Transverse colon (tissue), 4 donors: Measurements from ENCODE around the gene CAST.

DNA sequence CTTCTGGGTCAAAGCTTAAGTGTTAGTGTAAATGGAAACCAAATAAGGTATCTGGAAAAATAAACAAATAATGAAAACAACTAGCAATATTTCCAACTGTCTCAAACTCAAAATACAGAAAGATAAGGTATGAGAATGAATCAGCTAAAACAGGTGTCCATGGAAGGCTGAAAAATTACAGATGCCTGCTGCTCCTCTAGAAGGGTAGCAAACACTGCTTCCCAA lies 30.2 kb downstream of the ELL2 start:
- PRO-cap = no peak
- RAMPAGE, long total RNA, 4 experiments = no peak in any of the 4 experiments

- PRO-cap = no peak
- RAMPAGE, long total RNA, 4 experiments = start-site peak on the minus strand in 1 of 4 experiments, at chr5:95934589-95934674 at its widest, 8 reads per replicate
These were observed 27.4 kb downstream of the ELL2 start for GRCh38 chr5:95934039-95934784.

DNA sequence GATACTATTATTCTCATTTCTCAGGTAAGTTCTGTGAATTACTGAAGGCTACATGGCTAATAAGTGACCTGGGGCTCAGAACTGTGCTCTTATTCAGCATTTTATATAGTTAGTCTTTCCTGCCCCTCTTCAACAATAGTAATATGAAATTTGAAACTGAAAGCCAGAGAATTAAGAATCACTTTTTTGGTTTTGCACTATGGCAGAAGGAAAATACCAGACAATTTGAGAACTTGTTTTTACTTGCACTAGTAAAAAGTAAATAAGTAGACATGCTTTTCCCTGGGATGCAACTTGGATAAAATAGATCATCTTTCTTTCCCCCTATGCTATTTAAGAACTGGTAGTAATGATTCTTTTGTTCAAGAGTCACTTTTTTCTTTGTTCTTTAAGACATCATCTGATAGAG lies 11.7 kb downstream of the ELL2 start:
- PRO-cap = no peak
- RAMPAGE, long total RNA, 4 experiments = no peak in any of the 4 experiments

GRCh38 chr5:95969631-95969878 lies 7.9 kb upstream of the ELL2 start:
- PRO-cap = no peak
- RAMPAGE, long total RNA, 4 experiments = no peak in any of the 4 experiments

GRCh38 chr5:95989169-95989653 lies 27.6 kb upstream of the ELL2 start:
- PRO-cap = no peak
- RAMPAGE, long total RNA, 4 experiments = no peak in any of the 4 experiments

DNA sequence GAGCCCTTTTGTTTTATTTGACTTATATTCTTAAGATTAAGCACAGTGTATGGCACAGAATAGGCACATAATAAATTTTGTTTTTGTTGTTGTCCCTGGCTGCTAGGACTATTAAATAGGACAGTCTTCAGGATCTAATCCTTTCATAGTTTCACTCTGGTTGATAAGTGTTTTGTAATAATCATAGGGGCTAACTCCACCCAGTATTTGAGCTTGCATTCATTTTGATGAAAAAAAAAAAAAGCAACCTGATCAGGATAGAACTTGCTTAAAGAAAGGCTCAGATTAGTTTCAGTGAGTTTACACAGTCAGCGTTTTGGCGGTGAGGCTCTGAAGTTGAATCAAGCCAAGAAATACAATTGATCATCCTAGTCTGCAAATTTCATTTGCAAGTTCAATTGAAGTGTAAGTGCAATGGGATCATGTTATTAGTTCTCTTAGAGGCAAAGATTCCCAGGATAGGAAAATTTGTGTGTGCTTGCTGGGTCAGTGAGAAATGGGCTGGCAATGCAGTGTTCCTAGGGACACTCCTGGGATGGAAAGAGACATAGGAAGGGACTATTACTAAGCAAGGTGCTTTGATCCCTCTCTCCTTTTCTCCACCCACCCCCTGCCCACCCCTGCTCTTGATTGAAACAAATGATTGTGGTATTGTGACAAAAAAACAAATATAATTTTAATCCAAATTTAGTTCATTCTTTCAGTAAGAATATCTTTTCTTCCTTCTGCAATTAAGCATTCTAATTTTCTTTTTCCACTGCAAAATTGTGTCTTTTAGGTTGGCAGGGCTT lies 159.8 kb upstream of the ELL2 start:
- PRO-cap = no peak
- RAMPAGE, long total RNA, 4 experiments = no peak in any of the 4 experiments

GRCh38 chr5:96125205-96126097 lies 163.8 kb upstream of the ELL2 start:
- PRO-cap = no peak
- RAMPAGE, long total RNA, 4 experiments = no peak in any of the 4 experiments

DNA sequence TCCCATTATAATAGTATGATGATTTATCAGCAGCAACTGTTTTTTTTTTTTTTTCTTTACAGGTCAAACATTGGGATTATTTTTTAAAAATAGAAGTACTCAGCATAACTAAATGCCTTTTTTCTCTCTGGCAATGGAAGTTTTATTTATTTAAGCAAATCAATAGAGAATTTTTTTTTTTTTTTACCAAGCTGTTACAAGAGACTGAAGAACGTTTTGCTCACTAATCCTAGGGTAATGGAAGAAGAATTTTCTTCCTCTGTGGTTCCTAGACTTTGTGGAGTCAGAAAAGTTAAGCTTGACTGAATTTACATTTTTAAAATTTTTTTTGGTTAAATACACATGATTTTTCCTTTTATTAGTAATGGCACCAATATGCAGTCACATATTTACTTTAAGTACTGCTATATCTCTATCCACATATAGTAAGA lies 189.9 kb downstream of the PCSK1 start:
- PRO-cap = no peak
- RAMPAGE, long total RNA, 4 experiments = no peak in any of the 4 experiments

DNA sequence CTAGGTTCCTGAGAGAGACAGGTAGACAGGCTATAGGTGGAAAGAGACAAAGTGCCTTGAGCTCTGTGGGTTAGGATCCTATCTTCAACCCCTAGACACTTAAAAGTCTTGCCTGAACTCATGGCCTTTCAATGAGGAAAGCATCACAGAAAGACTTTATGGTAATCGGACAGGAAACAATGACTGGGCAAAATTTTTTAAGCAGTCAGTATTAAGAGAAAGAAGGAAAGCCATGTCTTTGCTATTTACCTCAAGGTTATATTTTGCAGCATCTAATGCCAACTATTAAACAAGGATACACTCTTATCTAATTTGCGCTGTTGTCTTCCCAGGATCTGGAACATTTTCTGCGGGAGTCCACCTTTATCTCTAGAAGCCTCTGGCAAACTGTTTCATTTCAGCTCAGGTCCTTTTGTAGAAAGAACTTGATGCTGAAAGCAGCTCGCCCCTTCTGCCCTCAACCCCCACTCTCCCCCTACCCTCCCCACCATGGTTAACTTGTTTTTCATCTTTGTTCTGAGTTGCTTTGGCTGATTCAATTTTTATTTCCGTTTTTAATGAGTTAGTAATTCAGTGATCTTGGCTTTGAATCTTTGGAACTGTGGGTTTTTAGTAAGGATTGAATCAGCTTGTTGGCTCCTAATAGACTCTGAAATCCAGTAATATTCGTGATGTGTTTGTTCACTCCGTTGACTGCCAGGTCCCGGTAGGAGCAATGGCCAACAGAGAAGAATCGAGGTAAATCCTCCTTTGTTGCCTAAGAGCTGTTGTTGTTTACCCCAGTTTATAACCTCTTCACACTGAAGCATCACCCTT lies 93.0 kb downstream of the PCSK1 start:
- PRO-cap = no peak
- RAMPAGE, long total RNA, 4 experiments = no peak in any of the 4 experiments

- PRO-cap = bidirectional peak, plus-strand start at chr5:96662076, minus-strand start at chr5:96662054; unidirectional peak, minus-strand start at chr5:96662621
- RAMPAGE, long total RNA, 4 experiments = start-site peak on the plus strand in 2 of 4 experiments, at chr5:96662047-96662513 at its widest, 27 to 34 reads per replicate; start-site peak on the minus strand in 1 of 4 experiments, at chr5:96661956-96662075 at its widest, 17 reads per replicate
These were observed at the start of gene CAST for GRCh38 chr5:96661786-96662747. Gene CAST (plus strand): TSS chr5:96662376.

DNA sequence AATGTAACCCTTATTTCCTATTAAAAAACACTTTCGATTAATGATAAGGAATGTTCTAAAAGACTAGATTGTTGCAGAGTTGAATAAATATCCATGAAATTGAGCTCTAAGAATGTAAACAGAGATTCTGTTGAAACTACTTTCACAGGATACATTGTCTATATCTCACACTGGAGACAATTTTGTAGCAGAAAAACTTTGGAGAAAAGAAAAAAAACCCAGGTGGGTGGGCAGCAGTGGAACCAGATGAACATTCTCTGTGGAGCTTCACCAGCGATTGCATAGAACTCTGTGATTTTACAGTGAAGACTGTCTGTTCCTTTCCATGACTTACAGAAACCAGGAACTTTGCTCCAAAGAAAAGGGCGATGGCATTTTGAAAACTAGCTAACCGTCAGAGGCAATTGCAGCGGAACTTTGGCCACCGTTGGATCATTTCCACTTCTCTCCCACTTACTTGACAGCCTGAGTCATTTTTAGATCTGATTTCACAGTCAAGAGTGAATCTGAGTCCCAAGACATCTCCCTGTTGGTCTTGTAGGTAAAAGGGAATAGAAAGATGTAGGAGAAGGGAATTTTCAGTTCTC lies 20.9 kb upstream of the ERAP2 start:
- PRO-cap = bidirectional peak, plus-strand start at position 497 of the sequence, minus-strand start at position 281 of the sequence
- RAMPAGE, long total RNA, 4 experiments = no peak in any of the 4 experiments

- PRO-cap = no peak
- RAMPAGE, long total RNA, 4 experiments = no peak in any of the 4 experiments
These were observed 22.3 kb downstream of the LNPEP start for GRCh38 chr5:96958049-96958733.

- PRO-cap = no peak
- RAMPAGE, long total RNA, 4 experiments = no peak in any of the 4 experiments
These were observed 27.3 kb downstream of the LNPEP start for GRCh38 chr5:96963134-96963611.

DNA sequence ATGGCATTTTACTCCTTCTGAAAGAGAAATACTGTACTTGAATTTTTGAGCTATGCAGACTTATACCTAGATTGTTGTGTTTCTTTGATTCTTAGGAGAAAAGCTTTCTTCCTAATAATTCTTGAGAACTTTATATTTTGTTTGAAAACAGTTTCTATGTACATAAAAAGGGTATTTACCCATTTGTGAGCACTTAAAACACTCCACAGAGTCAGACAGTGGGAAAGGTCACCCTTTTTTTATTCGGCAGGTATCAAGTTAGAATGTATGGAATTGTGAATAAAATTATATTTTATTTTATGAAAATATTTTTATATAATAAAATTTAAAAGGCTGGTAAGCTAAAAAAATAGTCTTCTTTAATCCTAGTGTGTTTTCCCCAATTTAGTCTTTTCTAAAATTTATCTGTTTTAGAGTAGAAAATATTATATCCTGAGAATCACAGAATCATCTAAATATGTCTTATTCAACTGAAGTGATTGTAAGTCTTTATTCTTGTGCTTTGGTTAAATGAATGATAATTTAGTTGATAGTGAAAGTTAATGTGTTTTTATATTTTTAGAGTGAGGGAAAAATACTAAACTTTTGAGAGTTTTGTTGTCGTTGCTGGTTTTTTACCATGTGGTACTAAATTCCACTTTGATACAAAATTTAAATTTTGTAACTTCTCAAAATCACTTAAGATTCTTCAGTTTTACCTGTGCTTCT lies 94.1 kb downstream of the LNPEP start:
- PRO-cap = no peak
- RAMPAGE, long total RNA, 4 experiments = start-site peak on the plus strand in 2 of 4 experiments, centred at positions 375 to 448 of the sequence, 6 to 8 reads per replicate

GRCh38 chr5:97073606-97073935 lies 68.8 kb downstream of the LIX1 start:
- PRO-cap = no peak
- RAMPAGE, long total RNA, 4 experiments = start-site peak on the plus strand in 1 of 4 experiments, at chr5:97073652-97073745 at its widest, 24 reads per replicate

GRCh38 chr5:97840634-97841085 lies 657.6 kb upstream of the RIOK2 start:
- PRO-cap = no peak
- RAMPAGE, long total RNA, 4 experiments = no peak in any of the 4 experiments

GRCh38 chr5:98868444-98868944 lies 60.3 kb downstream of the CHD1 start:
- PRO-cap = no peak
- RAMPAGE, long total RNA, 4 experiments = start-site peak on the minus strand in 1 of 4 experiments, at chr5:98868368-98868713 at its widest, 14 reads per replicate

GRCh38 chr5:98879363-98879783 lies 49.4 kb downstream of the CHD1 start:
- PRO-cap = no peak
- RAMPAGE, long total RNA, 4 experiments = no peak in any of the 4 experiments

GRCh38 chr5:98887923-98888414 lies 40.8 kb downstream of the CHD1 start:
- PRO-cap = no peak
- RAMPAGE, long total RNA, 4 experiments = no peak in any of the 4 experiments

DNA sequence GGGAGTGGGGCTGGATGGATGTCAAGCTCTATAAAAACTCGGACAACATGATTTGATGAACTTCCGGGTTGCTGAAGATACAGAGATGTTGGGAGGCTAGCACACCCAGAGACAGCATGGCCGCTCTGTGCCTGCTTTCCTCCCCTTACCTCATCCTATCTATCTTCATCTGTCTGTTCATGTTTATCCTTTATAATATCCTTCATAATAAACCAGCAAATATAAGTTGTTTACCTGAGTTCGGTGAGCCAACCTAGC lies 18.7 kb upstream of the CHD1 start:
- PRO-cap = unidirectional peak, plus-strand start at position 59 of the sequence
- RAMPAGE, long total RNA, 4 experiments = no peak in any of the 4 experiments